H4 (cell line): ENCODE data around the gene GOLGA6B.

- RAMPAGE, long total RNA = no peak
Observed at GRCh38 chr15:70528213-70528612, 235.1 kb downstream of the UACA start.

- RAMPAGE, long total RNA = no peak
Observed at GRCh38 chr15:70703181-70704047, 59.9 kb downstream of the UACA start.

DNA sequence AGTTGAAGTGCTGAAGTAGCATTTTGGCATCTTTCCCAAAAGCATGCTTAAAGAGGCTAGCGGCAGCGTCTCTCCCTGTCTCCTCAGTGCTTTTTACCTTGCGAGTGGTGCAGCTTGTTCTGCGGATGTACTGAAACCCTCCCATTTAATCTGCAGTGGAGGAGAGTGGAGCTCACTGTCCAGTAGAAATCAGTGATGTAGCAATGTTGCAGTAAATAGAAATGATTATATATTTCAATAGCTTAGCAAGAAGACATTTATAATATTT lies 43.8 kb downstream of the LRRC49 start:
- RAMPAGE, long total RNA = no peak

DNA sequence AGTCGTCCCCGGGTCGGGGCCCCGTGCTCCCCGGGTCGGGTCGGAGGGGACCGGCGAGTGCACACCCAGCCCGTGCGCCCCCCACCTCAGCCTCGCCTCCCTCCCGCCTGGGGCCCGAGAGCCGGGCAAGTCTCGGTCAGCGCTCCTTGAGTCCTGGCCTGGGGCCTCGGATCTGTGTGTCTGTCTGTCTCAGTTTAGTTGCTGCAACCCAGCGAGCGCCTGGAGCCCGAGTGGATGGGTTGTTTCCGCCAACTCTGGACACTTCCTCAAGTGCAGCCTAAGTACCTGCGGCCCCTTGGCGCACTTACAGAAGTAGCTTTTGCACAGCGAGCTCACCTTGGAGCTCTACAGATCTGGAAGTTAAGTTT lies 731 bp downstream of the THSD4 start:
- RAMPAGE, long total RNA = no peak

- RAMPAGE, long total RNA = no peak
Observed at GRCh38 chr15:71202551-71203201, 87.4 kb downstream of the THSD4 start.

DNA sequence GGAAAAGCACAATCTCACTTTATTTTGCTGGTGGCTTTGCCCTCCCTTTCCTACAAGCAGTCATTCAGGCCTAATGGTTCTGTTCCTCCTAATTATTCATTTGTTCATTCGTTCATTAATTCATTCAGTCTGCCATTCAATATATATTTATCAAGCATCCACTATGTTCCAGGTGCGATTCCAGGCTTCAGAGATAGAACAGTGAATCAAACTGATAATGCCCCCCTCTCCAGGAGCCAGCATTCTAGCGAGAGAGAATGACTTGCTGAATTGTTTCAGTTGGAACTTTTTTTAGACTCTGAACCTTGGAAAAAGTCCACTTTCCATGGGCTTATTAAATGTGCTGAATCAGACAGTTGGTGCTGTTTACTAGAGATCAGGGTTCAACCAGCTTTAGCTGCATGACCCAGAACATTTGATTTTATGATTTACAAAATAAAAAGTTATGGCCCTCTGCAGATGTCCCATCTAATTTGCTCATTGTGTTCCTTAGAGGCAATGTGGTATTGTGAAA lies 213.1 kb downstream of the THSD4 start:
- RAMPAGE, long total RNA = no peak

GRCh38 chr15:71436409-71437195 lies 321.3 kb downstream of the THSD4 start:
- RAMPAGE, long total RNA = no peak

GRCh38 chr15:71515378-71515599 lies 295.1 kb upstream of the NR2E3 start:
- RAMPAGE, long total RNA = no peak

GRCh38 chr15:71660345-71660943 lies 149.9 kb upstream of the NR2E3 start:
- RAMPAGE, long total RNA = no peak

GRCh38 chr15:71677087-71677506 lies 133.3 kb upstream of the NR2E3 start:
- RAMPAGE, long total RNA = no peak

DNA sequence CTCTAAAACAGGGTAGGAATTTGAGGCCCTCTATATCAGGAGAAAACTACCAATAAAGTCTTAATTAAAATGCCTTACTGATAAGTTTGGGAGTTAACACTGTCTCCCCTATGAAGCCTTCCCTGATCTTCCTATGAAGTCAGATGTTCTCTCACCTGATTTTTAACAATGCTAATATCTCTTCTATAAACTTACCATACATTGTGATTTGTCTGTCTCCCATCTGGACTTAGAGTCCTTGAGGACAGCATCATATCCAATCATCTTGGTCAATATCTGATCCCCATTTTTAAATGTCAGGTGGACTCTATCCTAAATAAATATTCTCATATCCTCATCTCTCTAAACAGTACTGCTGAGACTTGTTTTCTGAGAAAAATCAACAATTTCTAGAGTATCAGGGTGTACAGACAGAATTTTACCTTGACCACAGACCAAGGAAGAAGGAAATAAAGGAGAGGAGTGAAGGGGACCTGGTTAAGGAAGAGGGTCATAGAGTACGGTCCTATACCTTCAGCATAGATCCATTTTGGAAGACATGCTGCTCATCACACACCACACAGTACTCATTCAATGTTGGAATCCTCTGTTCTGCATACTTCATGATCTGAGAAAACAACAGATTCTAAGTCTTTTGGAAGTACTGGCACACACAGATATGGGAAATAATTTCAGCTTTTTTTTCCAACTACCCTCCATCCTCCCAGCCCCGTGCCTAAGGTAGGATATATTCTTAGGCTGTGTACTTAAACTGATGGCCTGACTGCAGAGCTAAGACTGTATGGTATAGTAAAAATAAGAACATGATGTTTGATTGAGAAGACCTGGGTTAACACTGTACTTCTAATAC lies 14.6 kb downstream of the PARP6 start:
- RAMPAGE, long total RNA = no peak

- RAMPAGE, long total RNA = no peak
Observed at GRCh38 chr15:72475093-72476139, 1.3 kb downstream of the ARIH1 start.

- RAMPAGE, long total RNA = no peak
Observed at GRCh38 chr15:72489691-72490546, 15.8 kb downstream of the ARIH1 start.

- RAMPAGE, long total RNA = no peak
Observed at GRCh38 chr15:72491371-72492708, 17.7 kb downstream of the ARIH1 start.

DNA sequence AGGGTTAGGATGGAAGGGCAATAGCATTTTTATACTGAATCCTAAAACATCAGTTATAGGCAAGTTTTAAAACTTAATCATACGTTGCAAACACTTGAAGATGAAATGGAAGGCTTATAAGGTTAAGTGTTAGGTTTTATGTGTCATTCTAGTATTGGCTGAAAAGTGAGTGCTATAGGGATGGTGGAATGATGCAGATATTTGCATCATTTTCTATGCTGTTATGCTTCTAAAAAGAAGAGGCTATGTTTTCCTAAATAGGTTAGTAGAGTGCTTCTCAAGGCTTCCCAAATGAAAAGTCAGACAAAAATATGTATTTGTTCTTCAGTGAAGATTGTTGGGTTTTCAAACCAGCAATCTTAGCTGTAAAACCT lies 23.3 kb downstream of the ARIH1 start:
- RAMPAGE, long total RNA = no peak

DNA sequence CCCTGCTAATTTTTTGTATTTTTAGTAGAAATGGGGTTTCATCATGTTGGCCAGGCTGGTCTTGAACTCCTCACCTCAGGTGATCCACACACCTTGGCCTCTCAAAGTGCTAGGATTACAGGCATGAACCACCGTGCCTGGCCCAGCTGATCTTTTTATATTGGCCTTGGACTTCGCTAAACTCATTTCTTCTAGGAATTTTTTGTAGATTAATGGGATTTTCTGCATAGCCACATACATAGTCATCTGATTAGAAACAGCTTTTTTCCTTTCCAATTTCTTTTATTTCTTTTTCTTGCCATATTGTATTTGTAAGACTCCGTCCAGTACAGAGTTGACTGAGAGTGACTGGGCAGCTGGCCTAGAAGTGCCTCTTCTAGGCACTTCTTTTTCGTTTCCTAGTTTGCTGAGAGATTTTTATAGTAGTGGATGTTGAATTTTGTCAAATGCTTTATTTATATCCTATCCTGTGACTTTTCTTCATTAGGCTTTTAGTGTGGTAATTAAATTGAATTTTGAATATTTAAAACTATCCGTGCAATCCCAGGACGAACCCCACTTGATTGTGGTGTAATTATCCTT lies 37.4 kb downstream of the ARIH1 start:
- RAMPAGE, long total RNA = no peak

GRCh38 chr15:72582648-72583850 lies 71.4 kb upstream of the GOLGA6B start:
- RAMPAGE, long total RNA = no peak

DNA sequence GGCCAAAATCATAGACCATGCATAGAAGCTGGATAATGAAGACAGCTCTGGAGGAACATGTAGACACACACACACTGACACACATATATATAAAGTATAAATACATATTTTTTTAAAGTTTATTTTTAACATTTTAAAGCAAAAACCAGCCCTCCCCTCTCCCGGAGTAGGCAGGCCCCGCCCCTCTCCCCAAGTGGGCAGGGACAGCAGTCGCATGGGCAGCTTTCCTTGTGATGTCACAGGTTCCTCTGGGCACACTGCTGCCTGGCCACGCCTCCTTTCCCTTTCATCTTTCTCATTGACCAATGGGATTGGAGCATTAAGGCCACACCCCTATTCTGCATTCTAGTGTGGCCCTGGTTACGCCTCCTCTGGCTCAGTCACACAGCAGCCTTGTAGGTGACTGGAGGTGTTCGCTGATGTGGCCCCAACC lies at the start of gene GOLGA6B:
Gene GOLGA6B (plus strand): TSS at position 379 of the 433 bp plus-strand sequence.
- RAMPAGE, long total RNA = no peak

DNA sequence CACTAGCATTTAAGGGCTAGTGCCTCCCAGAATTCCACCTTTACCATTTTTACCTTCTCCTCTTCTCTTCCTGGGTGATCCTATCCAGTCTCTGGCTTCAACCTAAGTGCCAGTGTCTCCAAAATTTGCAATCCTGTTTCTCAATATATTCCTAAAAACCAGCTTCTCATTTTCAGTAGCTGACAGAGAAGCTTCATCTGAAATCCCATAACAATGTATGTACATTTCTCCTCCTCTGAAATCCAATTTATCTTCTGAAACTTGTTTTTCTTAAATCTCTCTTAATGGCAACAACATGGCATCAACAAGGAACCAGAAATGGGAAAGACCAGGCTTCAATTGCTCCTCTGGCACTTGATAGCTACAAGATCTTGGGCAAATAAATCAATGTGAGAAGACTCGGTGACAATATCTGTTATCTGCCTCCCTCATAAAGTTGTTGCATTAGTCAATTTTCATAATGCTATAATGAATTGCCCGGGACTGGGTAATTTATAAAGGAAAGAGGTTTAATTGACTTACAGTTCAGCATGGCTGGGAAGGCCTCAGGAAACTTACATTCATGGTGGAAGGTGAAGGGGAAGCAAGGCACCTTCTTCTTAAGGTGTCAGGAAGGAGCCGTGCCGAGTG lies 3.8 kb downstream of the ADPGK start:
- RAMPAGE, long total RNA = no peak

DNA sequence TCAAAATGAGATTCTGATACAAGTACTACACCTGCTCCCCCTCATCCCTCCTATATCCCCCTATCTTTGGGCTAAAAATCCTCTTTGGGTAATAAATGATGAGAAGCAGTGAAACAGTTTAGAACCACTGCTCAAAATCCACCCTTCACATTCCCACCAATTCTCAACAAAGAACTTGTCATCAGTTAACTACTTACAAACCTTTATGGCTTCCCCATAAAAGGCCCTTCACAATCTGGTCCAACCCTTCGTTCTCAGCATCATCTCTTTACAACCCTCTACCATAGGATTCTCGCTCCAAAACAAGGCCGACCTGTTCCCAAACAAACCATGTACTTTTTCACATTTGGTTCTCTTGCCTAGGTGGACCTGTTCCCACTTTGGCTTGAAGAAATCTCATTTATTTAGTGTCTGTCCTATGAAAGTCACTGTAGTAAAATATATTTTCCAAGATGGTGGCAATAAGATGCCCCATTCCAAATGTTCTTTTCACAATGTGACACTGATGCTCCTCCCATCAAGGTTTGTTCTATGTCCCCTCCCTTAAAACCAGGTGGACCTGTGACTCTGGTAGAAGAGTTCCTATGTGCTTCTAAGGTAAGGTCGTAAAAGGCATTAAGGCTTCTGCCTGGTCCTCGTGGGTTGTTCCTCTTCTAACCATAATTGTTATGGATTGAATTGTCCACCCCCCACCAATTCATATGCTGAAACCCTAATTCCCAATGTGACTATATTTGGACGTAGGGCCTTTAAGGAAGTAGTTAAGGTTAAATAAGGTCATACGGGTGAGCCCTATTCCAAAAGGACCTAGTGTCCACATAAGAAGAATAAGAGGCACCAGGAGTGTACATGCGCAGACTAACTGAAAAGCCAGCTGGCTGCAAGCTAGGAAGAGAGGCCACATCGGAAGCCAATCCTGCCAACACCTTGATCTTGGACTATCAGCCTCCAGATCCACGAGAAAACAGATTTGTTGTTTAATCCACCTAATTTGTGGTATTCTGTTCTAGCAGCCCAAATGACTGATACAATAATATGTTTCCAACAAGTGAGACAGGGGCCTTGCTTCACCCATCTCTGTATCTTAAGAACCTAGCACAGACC lies 2.1 kb downstream of the ADPGK start:
- RAMPAGE, long total RNA = no peak